Pulmonary artery (tissue), 1 donor: ENCODE data around the gene CCSER1.

DNA sequence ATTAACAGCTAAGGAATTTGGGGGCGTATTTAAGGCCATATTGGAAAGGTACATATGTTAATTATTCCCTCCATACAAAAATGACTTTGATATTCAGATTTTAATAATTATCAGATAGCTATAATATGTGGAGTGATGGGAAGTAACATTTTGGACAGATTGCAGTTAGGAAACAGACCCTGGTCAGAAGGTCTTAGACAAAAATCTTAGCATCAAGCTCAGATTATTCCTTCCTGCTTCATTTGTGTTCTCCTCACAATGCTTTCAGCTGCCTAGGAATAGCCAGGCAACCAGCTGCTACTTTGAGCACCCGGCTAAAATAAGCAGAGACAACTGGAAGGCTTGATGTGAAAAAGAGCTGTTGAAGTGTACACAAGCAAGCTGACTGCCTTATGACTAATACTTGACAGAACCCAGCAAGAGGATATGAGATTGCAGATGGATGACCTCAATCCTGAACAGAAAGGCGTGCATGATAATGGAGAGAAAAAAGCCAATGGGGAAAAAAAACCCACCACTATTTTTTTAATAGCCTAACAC, 37.5 kb upstream of the HERC6 start:
- PRO-cap = no peak

GRCh38 chr4:88655098-88655688, 42.4 kb downstream of the NAP1L5 start:
- PRO-cap = no peak

- PRO-cap = no peak
Measured at GRCh38 chr4:88734518-88734941, 36.9 kb upstream of the NAP1L5 start.

- PRO-cap = no peak
Measured at GRCh38 chr4:89113409-89114485, 2.4 kb downstream of the TIGD2 start.

GRCh38 chr4:89246058-89246714, 61.4 kb downstream of the GPRIN3 start:
- PRO-cap = no peak

- PRO-cap = no peak
Measured at GRCh38 chr4:89268433-89268739, 39.2 kb downstream of the GPRIN3 start.

DNA sequence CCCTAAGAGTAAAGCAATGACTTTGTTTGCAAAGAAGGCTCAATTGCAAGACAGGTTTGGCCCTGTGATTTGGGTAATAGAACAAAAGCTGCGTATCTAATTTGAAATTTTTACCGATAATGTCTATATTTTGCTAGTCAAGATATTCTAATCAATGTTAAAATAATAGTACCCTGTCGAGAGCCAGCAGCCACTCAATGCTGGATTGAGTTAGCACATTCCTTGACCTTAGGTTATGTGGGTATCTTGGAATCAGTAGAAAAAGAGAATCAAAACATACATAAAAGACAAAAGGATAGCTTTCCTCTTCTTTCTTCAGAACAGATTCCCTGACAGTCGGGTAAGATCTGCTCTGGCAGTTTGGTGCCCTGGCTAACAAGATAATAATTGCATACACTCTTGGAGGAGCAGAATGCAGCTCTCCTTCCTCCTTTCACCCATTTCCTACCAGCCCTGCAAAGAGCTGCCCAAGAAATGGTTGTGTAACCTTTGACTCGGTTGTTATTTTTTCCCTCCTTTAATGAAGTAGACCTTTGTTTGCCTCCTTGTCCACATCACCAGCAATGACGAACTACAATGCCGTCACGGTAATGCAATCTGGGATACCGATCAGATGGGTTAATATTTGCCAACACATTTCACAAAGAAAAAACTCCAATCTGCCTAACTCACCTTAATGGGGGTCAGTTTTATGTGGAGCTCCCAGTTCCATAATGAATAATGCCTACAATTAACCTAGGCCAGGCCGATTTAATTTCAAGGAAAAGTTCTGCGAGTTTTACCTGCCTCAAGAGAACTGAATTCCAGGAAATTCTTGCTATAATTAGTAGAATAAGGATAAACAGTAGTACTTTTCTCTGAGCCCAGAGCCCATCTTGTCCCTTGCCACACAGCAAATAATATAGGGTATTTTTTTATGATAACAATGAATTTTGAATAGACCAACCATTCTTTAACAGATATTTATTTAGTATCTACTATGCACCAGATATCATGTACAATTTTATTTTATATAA, 32.1 kb downstream of the GPRIN3 start:
- PRO-cap = no peak

DNA sequence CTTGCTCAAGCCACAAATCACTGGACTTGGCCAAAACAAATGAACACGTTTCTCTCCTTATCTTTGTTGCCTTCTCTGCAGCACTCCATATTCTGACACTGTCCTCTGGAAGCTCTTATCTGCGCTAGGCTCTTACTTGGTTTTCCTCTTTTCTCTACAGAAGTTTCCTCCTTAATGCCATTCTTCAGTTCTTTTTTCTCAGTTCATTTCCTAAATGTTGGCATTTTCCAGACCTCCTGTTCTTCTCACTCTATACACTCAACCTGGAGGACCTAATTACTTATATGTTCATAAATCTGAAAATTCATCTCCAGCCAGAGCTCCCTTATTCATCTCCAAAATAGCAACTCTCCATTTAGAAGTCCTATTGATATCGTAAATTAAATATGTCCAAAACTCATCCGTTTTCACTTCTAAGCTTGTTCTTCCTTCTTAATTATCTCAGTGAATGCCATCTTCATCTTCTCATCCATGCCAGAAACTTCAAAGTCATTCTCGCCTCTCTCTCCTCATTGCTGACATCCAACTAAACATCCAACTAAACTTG, 27.9 kb downstream of the GPRIN3 start:
- PRO-cap = no peak

DNA sequence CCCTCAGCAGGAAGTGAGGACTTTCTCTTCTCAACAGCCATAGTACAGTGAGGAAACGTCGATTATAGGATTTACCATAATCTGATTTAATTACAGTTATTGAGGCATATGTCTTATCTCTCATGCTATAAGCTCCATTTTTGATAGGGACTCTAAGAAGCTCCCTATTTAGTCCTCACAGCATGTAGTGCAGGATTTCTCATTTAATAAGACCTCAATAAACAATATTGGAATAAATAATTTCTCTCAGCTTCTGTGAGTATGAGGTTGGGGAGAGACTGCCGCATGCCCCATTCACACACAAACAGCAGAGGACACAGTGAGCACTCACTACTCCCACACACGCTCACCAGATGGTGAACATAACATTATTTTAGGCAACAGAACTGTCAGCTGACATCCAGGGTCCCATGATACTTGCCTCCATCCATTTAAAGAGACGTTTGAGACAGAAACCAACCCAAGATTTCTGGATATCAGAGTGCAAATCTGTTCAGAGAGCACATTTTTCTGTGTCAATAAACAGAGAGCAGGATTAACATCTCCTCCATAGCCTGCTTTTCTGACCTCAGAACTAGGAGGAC, 16.9 kb downstream of the GPRIN3 start:
- PRO-cap = no peak

DNA sequence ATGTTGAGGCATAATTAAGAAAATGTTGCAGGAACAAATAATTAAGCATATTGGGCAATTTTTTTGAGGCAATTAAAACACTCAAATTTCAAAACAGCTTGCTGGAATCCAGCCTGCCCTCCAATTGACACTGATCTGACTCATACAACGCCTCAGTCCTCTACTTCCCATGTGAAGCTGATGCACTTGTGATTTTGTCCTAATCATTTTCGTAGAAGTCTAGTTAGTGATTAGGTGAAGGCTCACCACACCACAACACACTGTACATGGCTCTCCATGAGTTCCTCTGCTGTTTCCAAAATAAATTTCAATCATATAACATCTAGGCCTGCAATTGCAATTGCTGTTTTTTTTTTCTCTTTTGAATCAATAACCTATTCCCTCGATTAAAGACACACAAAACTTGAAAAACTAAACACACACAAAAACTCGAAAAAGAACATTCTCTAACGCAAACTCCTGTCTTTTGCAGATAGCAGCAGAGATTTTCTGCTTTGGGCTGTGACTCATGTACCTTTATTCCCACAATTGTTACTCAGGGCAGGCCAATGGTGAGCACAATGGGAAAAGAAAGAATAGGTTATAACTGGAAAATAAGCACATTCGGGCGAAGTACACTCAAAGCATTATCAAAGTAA, 1.8 kb downstream of the GPRIN3 start:
- PRO-cap = unidirectional peak, plus-strand start at position 226 of the sequence

- PRO-cap = bidirectional peak, plus-strand start at chr4:90127394, minus-strand start at chr4:90127285
Measured at GRCh38 chr4:90127164-90128282, at the start of gene CCSER1. Gene CCSER1 (plus strand): TSS chr4:90127394.

DNA sequence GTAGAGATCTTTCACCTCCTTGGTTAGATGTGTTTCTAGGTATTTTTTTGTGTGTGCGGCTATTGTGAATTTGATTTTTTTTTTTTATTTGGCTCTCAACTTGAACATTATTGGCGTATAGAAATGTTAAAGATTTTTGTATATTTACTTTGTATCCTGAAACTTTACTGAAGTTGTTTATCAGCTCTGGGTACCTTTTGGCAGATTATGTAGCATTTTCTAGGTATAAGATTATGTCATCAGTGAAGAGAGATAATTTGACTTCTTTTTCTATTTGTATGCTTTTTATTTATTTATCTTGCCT, 1015.9 kb downstream of the CCSER1 start:
- PRO-cap = no peak

GRCh38 chr4:91896520-91896719, 407.3 kb upstream of the GRID2 start:
- PRO-cap = no peak

DNA sequence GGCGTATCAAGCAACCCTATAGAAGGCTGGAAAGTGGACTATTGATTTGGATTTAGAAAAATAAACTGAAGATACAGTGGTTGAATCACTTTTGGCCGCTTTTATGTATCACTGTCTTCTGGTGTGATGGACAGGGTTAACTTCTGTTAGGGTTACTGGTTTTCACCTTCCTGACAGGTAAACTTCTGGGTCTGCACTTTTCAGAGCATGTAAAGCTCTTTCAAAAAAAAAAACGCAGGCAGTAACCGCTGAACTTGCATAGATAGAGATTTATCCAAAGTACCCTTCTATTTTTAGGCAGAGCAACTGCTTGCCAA, 488 bp upstream of the PDLIM5 start:
- PRO-cap = no peak

DNA sequence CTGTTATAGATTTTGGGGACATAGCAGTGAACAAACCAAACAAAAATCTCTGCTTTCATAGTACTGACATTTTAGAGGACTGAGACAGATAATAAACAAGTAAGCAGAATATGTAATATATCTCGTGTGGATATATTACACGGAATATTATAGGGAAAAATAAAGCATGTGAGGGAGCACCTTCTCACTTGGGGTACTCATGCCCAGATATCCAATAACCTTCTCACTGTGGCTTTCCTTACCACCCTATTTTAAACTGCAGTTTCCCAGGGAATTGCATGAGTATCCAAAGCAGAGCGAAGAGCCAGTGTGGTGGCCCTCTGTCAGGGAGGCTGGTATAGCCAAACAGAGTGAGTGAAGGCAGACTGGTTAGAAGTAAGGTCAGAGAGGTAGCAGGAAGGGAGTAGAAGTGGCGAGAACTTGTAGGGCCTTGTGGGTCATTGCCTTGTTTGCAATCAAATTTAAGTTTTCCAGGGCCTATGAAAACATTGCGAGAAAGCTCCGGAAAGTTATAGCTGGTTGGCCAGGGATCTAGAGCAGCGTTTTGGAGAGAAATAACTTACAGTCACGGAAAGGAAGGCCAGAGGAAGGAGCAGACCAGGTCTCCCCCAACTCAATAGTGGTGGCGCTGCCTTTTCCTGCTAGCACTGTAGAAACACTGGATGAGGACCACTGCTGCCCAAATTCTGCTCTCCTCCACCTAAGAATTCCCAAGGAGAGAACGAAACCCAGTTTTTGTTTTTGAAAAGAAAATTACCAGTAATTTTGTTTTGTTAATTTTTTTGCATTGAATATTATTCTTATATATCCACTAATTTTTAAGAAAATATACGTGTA, 77.1 kb downstream of the PDLIM5 start:
- PRO-cap = unidirectional peak, plus-strand start at position 564 of the sequence

DNA sequence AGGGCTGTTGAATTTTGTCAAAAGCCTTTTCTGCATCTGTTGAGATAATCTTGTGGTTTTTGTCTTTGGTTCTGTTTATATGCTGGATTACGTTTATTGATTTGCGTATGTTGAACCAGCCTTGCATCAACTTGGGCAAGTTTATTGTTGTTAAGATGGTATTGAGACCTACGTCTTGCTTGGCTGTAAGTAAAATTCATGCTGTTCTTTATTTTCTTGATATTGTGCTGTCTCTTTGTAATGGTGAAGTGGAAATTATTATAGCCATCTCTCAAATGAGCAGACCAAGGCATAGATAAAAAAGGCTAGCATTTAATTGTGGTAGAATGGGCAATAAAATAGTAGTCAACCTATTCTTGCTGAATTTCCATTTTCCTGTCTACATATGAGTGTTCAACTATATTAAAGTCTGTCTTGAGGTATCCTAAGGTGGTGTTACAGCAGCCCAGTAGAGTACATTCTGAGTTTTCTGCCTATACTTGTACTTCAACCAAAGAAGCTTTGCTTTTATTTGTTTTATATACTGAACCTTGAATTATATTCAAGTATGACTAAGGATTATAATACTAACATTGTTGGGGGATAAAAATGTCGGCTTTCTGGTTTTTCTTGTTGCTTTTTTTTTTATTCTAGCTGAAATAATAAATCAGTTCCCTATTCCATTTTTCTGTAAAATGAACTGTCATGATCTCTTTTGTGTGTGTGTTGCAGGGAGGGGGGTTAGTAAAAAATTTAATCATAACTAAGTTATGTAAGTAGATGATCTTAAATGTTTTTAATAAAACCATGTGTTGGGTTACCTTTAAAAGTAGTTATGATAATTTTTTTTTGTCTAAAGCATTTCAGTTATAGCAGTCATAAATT, 106.6 kb downstream of the PDLIM5 start:
- PRO-cap = no peak

DNA sequence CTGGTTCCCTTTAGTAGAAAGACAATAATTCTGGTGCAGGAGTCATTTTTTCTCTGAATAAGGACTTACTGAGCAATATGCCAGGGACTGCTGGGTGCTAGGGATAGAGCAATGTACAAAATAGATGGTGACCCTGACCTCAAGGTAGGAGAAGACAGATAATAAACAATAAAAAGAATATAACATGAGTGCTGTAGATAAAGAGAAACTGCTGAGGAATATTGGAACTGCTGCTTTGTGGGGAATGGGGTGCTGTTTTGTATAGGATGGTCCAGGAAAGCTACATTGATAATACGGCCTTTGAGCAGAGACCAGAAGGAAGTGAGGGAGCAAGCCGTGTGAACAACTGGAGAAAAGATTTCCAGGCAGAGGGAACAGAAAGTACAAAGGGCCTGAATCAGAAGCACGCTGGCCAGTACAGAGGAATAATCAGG, 124.2 kb upstream of the BMPR1B start:
- PRO-cap = no peak

GRCh38 chr4:94638696-94639603, 118.8 kb upstream of the BMPR1B start:
- PRO-cap = no peak

DNA sequence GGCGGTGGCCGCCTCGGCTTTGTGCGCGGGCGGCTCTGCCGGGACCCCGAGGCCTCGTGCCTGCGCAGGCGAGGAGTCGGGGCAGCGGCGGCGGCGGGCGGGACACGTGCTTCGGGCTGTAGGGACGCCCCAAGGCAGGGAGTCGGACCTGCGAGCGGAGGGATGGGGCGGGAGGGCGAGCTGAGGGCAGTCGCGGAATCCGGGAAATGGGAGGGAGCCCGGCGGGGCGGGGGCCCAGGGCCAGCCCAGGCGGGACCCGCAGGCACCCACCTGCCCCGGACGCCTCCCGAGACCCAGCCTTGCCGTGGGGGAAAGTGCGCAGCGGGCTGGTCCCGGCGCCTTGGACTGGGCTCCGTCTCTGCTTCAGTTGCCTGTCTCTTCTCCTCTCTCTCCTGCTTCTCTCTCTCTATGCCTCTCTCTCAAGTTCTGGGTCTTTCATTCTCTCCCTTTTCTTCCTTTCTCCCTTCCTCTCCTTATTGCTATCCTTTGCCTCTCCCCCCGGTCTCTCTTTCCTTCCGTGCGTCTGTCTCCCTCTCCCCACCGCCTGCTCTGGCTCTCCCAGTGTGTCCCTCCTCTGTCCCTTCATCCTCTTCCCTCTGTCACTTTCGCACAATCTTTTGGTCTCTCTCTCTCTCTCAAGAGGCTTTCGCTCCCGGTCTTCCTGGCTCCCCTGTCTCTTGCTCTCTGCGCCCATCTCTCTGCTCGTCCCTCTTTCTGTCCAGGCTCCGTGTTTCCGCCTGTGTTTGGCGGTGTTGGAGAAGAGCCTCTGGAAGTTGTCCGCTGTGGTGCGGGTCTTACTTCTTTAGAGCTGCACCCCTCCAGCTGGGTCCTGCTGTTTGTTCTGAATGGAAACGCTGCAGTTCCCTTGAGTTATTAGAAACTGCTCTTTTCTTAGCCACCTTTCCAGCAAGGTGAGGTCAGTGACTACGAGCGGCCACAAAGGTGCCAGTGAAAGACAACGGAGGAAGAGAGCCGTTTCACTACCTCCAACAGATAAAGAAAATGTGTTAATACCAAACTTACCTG, 862 bp downstream of the BMPR1B start:
- PRO-cap = unidirectional peak, minus-strand start at position 546 of the sequence; unidirectional peak, minus-strand start at position 686 of the sequence

- PRO-cap = no peak
Measured at GRCh38 chr4:94849219-94849675, 91.5 kb downstream of the BMPR1B start.